Heart right ventricle (tissue), 2 donors: ENCODE measurements around a stretch of chr11.

DNA sequence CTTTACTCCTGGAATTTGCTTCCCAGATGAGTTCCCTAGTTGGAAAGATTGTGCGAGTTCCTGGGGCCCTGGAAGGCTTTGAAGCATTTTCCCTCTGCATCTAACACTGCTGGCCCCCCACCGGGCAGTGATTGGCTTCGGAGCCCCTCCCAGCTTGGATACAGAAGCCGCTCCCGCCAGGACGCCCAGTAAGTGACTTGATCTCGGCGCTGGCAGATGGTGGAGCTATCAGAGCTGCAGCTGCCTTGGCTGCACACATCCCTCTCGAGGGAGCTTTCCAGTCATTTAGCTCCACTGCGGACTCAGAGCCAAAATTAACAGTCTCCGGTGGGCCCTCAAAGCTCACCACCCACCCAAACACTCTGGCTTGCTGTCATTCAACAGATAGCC, 162.4 kb downstream of the TRIM29 start:
- PRO-cap, 2 experiments, result no peak in any of the 2 experiments

- PRO-cap, 2 experiments, result no peak in any of the 2 experiments
Observed at GRCh38 chr11:120198854-120199433, 11.9 kb upstream of the OAF start.

DNA sequence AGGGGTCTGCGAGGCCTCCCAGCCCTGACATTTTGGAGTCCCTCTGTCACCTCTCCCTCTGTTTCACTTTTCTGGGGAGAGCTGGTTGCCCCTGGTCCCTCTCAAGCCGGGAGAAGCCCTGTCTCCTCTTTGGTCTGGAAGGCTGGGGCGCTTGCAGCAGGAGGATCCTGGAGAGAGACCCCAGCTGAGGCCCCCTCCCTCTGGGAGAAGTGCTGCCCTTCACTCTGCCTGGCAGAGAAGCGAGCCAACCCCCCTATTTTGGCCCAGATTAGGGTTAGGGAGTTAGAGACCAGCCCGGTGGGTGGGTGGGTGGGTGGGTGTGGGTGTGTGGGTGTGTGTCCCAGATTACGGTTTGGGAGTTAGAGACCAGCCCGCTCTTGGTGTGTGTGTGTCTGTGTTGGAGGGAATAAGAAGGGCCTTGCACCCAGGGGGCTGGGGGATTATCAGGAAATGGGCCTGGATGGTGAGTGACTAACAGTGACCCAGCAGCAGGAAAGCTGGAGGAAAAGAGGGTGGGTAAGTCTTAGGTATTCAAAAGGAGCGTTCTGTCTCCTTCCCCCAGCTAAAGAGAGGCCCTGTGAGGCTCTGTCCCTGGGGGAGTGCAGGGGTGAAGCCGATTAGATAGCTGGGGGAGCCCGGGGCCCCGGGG, 1.2 kb downstream of the OAF start:
- PRO-cap, 2 experiments, result no peak in any of the 2 experiments

GRCh38 chr11:120212598-120213209, 1.9 kb downstream of the OAF start:
- PRO-cap, 2 experiments, result no peak in any of the 2 experiments

DNA sequence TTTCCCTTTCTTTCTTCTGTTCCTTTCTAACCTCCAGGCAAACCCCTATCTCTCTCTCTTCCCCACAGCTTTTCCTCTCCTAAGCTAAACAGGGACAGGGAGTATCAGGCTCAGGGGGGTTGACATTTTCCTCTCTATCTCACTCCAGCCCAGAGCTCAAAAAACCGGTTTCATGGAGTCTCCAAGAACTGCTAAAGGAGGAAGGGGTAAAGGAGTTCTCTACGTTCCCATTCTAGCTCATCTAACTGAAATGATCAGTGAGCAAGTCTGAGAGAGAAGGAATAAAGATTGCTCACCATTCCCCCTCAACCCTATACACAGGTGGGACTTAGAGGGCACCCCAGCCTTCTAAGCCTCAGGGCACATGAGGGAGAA, 3.5 kb upstream of the POU2F3 start:
- PRO-cap, 2 experiments, result no peak in any of the 2 experiments

DNA sequence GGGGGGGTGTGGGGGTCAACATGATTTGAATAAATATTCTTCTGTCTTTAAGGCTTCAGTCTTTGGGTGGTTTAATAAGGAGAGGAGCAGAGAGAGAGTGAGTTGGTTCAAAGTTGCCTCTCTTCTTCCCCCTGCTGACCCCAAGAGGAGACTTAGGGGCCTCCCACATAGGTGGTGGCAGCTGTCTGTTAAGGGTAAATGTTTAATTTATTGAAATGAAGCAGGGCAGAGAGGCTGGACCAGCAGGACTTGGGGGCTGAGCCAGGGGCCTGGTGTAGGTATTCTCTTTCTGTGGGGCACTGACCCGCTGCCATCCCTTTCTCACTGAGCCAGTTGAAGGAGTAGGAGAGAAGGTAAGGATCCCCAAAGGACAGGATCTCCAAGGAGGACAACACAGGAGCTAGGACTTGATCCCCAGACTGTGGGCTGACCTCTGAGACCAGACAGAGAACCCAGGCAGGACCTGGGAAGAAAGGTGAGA, 5.6 kb downstream of the POU2F3 start:
- PRO-cap, 2 experiments, result no peak in any of the 2 experiments

DNA sequence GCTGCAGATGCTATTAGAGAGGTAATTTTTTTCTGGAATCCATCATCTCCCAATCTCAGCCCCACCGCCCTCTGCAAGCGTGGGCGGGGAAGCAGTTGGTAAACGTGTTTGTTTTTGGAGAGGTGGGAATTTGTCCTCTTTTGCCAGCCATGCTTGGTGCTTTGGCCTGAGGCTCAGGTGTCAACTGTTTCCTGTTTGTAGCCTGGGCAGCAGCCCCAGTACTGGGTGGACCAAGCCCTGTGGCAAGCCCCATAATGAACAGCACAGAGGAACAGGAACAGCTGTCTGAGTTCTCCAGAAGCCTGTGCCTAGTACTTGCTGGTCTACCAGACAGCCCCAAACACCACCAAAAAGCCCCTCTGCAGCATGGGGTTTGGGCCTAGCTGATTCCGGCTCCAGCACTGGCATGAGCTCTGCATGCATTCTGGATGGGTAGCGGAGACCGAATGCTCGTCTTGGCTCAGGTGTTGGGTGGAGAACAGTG, 39.6 kb downstream of the POU2F3 start:
- PRO-cap, 2 experiments, result no peak in any of the 2 experiments

DNA sequence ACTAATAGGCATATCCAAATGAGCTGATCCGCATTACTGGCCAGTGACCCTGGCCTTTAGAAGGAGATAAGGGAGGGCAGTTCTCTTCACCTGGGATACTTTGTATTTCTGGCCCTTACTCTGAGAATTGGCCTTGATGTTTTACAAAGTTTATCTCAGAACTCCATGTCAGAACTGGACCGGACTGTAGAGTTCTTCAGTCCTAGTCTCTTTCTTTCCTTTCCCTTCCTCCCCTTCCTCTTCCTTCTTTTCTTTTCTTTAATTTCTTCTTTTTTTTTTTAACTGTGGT, 788 bp downstream of the TLCD5 start:
- PRO-cap, 2 experiments, result no peak in any of the 2 experiments

DNA sequence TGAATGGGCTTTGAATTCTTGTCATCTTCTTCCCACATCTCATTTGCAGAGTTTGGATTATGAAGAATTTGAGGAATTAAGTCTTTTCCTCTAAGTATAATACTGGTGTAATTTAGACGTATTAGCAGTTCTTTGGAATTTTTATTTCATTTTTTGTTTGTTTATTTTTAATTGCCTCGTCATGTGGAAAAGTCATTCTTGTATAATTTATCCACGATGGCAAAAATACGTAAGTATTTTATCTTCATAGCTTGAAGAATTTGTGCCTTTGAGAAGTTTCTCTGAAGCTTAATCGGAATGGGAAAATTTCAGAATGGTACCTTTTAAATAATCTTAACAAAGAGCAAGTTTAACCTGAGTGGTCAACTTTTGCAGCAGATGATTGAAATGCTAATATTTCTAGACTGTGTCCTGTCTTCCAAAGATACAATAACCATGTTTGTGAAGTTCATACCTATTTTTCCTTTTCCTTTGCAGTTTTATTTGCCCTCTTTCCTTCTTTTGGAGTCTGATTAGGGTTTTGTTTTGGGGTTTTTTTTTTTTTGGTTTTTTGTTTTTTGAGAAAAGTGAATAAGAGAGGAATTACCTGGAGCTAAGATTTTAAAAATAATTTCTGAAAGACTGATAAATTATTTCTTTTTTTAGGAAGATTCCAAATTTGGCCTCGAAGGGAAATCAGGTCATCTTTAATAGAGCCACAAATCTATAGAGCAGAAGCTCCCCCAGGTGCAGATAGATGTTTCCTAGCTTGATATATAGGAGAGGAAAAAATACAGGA, 73.7 kb downstream of the ARHGEF12 start:
- PRO-cap, 2 experiments, result no peak in any of the 2 experiments

DNA sequence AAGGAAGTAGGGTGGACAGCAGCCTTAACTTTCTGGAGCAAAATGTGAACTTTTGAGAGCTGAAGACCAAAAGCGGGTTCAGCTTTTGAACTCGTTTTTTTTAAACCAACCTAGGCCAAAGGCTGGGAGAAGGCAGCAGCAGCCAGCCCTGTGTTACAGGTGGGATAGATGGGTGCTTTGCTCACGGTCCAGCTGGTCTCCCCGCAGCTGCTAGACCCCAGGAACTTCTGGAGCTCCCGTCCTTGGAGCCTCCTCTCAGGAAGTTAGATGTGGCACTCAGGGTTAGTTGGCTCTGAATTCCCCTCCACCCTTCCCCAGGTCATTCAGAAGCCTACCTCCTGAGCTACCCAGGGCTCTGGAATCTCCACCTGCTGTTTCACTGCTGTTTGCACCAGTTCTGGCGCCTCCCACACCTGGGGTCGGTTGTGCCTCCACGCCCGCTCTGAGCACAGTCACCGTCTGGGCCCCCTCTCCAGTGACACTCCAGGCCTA, 51.9 kb downstream of the GRIK4 start:
- PRO-cap, 2 experiments, result no peak in any of the 2 experiments

DNA sequence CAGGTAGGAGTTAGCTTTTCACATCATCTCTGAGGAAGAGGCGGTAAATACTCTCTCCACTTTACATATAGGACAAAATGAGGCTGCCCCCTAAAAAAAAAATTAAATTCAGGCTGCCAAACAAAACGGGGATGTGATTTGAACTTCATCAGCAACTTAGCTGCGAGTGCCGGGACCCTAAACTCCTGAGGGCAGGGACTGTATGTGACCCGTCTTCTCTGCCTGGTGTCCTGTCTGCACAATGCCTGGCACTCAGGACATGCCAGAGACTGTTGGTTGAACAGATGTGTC, 194.7 kb upstream of the TBCEL start:
- PRO-cap, 2 experiments, result no peak in any of the 2 experiments

GRCh38 chr11:120912049-120912508, 111.8 kb upstream of the TBCEL start:
- PRO-cap, 2 experiments, result no peak in any of the 2 experiments

DNA sequence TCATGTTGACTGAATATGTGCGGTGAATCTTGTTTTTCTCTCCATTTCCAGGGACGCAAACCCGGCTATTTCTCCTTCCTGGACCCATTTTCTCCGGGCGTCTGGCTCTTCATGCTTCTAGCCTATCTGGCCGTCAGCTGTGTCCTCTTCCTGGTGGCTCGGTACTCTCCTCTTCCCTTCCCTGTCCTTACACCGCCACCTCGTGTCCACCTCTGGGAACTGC, 71.2 kb upstream of the TBCEL start:
- PRO-cap, 2 experiments, result no peak in any of the 2 experiments

DNA sequence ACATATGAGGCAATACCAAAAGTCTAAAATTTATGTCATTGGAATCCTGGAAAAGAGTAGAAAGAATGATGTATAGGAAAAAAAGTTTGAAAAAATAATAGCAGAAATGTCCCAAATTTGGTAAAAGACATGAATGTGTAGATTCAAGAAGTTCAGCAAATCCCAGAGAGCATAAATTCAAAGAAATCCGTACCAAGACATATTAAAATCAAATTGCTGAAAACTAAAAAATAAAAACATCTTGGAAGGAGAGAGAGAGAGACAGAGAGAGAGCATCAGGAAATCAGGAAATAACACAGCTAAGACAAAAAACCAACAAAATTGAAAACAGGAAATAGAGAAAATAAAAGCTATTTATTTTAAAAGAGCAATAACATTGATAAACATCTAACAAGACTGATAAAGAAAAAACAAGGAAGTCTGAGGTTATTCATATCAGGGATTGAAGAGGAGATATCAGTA, 74.4 kb upstream of the SORL1 start:
- PRO-cap, 2 experiments, result no peak in any of the 2 experiments

DNA sequence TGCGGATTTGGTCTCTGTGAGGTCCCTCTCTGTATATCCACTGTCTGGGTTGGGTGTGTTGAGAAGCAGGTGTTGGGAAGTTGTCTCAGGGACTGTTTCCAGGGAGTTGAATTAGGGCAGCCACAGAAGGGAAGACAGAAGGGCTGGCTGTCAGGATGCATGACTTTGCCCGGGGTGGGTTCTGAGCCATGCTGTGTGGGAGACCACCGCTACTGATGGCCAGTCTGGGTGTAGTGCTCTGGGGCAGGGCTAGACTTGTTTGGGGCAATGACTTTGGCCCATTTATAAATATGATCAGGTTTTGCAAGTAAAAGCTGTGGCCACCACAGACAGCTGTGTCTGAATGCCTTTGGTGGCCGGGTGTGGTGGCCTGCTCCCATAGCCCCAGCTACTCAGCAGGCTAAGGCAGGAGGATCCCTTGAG, 19.5 kb downstream of the SORL1 start:
- PRO-cap, 2 experiments, result no peak in any of the 2 experiments

GRCh38 chr11:121482284-121482897, 30.3 kb downstream of the SORL1 start:
- PRO-cap, 2 experiments, result peak in 2 of 2 experiments; most common plus-strand start chr11:121482653 (in 2)

GRCh38 chr11:121575072-121575875, 123.2 kb downstream of the SORL1 start:
- PRO-cap, 2 experiments, result no peak in any of the 2 experiments

GRCh38 chr11:121587957-121588189, 135.8 kb downstream of the SORL1 start:
- PRO-cap, 2 experiments, result no peak in any of the 2 experiments

- PRO-cap, 2 experiments, result no peak in any of the 2 experiments
Observed at GRCh38 chr11:121932131-121932419, 183.9 kb downstream of the BLID start.

DNA sequence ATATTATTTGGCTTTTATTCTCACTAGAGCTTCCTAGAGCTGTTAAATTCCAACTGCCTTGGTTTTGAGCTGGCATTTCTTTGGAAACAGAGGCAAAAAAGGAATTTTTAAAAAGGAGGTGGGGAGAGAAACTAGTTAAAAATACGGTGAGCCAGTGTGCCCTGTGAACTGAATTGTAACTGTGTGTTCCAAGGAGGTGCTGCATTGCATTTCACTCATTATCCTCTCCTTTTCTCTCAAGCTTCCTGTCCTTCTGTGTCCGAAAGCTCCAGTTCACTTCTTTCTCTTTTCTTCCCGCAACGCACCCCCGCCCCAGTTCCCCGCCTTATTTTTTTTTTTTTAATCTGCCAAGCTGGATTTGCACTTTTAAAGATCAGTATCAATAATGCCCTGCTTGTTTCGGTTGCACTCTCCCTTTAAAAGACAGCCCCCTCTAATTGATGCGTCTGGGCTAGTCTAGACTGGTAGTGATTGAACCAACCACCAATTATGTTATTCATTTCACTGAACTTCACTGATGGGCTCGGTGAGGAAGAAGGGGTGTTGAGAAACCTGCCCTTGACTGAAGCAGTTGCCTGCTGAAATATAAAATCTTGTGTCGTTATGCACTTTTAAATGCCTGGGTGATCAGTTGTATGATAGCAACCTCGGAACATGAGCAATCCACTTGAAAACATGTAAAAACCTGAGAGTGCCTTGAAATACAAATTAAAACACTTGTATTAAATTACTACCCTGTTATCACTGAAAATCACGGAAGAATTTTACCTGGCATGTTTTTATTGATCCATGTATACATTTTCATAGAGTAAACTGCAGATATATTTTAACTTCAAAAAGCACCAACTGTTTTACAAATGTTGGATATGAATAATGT, 18.4 kb downstream of the BLID start:
- PRO-cap, 2 experiments, result peak in 1 of 2 experiments; most common plus-strand start position 248 of the sequence (in 1); most common minus-strand start position 177 of the sequence (in 1)